SK-N-DZ (cell line): ENCODE data around the genes FAM111A and MS4A4E.

GRCh38 chr11:58957812-58958566 is 18.7 kb downstream of the GLYATL1 start:
RAMPAGE:
- cytosol, long total RNA, result no peak
- nucleus, long total RNA, result no peak

GRCh38 chr11:59142409-59143815 is at the start of gene FAM111A:
Gene FAM111A, plus strand, starts transcription at chr11:59142856.
RAMPAGE:
- cytosol, long total RNA, result no peak
- nucleus, long total RNA, result no peak

DNA sequence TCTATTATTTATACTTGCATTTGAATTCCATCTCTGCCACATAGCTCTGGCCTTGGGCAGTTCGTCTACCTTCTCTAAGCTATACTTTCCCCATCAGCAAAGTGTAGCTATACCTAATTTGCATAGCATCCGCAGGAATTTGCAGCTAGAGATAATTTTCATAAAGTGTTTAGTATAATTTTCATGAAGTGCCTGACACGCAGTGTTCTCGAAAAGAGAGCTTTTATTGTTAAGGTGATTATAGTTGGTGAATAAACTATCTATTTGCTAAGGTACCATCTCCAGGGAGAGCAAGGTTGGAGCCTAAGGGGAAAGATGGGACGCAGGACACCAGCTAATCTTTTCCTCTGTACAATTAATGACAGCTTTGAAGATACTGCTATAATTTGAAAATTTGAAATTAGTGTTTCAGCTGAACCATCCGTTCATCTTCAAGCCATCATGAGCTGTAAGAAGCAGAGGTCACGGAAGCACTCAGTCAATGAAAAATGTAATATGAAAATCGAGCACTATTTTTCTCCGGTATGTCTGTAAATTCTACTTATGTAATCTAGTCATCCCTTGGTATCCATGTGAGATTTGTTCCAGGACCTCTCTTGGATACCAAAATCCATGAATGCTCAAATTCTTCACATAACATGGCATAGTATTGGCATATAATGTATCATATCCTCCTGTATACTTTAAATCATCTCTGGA is 5.9 kb downstream of the FAM111A start:
RAMPAGE:
- cytosol, long total RNA, result no peak
- nucleus, long total RNA, result no peak

RAMPAGE:
- cytosol, long total RNA, result no peak
- nucleus, long total RNA, result no peak
Measured at GRCh38 chr11:59211920-59212705, 614 bp downstream of the MPEG1 start.

RAMPAGE:
- cytosol, long total RNA, result no peak
- nucleus, long total RNA, result no peak
Measured at GRCh38 chr11:59291092-59291519, 67.6 kb upstream of the OR5AN1 start.

RAMPAGE:
- cytosol, long total RNA, result no peak
- nucleus, long total RNA, result no peak
Measured at GRCh38 chr11:59550803-59551435, 39.6 kb downstream of the OR4D9 start.

GRCh38 chr11:59793105-59793693 is 17.4 kb downstream of the MRPL16 start:
RAMPAGE:
- cytosol, long total RNA, result no peak
- nucleus, long total RNA, result no peak

DNA sequence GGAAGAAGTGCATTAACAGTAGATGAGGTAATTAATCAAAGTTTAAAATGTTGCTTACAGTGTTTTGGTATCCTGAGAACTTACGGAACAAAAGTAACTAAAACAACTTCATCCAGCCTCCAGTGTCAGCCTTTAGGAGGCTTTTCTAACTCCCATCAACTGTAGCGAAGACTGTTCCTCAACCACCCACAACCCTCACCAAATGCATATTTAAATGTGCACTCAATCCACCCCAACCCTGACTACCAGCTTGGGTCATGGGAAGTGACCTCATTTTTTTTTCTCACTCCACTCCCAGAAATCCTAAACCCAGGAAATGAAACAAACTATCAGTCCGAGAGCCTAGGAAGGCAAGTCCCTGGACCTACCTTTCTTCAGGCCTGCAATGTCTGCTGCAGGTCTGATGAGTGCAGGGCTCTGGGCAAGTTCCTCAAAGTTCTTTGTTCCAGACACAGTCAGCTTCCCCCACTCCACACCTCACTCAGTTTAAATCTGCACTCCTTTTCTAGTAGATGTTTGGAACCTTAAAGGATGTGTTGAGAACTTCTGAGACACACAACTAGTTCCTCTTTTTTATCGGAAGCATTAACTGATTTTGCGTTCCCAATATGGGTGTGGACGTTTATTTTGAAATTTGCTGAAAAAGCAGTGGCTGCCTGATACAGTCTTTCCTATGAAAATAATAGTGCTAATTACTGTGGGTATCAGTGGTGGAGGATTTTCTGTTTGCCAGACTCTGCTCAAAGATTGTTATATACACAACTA is at the start of gene MS4A4E:
Gene MS4A4E, minus strand, starts transcription at position 548 of the 765 bp plus-strand sequence.
RAMPAGE:
- cytosol, long total RNA, result no peak
- nucleus, long total RNA, result no peak

RAMPAGE:
- cytosol, long total RNA, result no peak
- nucleus, long total RNA, result no peak
Measured at GRCh38 chr11:60310493-60311142, 16.4 kb upstream of the MS4A6E start.

GRCh38 chr11:60925260-60925855 is 1.1 kb downstream of the TMEM132A start:
RAMPAGE:
- cytosol, long total RNA, result no peak
- nucleus, long total RNA, result no peak

RAMPAGE:
- cytosol, long total RNA, result no peak
- nucleus, long total RNA, result no peak
Measured at GRCh38 chr11:60932565-60933237, 8.4 kb downstream of the TMEM132A start.

GRCh38 chr11:60934371-60934728 is 10.1 kb downstream of the TMEM132A start:
RAMPAGE:
- cytosol, long total RNA, result no peak
- nucleus, long total RNA, result no peak

GRCh38 chr11:60936220-60936897 is 12.1 kb downstream of the TMEM132A start:
RAMPAGE:
- cytosol, long total RNA, result no peak
- nucleus, long total RNA, result no peak

GRCh38 chr11:60953730-60954110 is 1.7 kb upstream of the SLC15A3 start:
RAMPAGE:
- cytosol, long total RNA, result no peak
- nucleus, long total RNA, result no peak

DNA sequence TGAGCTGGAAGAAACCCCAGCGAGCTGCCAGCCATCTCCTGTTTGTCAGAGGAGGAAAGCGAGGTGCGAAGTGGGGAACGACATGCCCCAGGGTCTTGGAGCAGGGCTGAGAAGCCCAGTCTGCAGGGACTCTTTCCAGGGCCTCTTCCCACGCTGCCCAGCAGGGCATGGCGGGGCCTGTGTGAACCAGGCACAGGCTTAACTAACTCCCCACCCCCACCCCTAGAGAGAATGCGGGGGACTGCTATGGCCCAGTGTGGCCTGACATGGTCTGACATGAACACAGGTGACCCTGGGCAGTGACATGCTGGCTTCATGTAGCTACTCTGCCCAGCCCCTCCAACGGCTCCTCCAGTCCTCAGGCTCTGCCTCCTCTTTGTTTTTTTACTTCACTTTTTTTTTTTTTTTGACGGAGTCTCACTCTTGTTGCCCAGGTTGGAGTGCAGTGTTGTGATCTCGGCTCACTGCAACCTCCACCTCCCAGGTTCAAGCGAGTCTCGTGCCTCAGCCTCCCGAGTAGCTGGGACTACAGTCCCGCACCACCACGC is 11.3 kb downstream of the CD6 start:
RAMPAGE:
- cytosol, long total RNA, result no peak
- nucleus, long total RNA, result no peak

GRCh38 chr11:61061673-61061952 is 40.7 kb upstream of the CD5 start:
RAMPAGE:
- cytosol, long total RNA, result no peak
- nucleus, long total RNA, result no peak

GRCh38 chr11:61066093-61066367 is 36.3 kb upstream of the CD5 start:
RAMPAGE:
- cytosol, long total RNA, result no peak
- nucleus, long total RNA, result no peak

RAMPAGE:
- cytosol, long total RNA, result no peak
- nucleus, long total RNA, result no peak
Measured at GRCh38 chr11:61083541-61084049, 18.7 kb upstream of the CD5 start.

RAMPAGE:
- cytosol, long total RNA, result no peak
- nucleus, long total RNA, result no peak
Measured at GRCh38 chr11:61127994-61128518, 25.8 kb downstream of the CD5 start.

DNA sequence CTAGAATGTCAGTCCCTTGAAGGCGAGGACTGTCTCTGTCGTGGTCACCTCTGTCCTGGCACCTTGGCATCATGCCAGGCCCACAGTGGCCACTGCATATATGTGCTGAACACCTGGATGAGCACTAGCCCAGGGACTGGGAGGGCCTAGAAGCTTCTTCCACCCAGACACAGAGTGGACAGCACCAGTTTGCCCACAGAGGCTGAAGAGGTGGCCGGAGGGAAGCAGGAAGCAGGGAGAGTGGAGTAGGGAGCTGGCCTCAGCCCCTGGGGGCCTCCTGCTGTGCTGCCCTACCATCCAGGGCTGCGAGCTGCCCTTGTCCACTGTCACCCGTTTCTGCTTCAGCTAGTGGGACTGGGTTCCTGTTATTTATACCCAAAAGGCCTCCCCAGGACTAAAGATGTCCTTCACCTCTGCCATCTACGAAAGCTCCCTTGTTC is 28.5 kb downstream of the VPS37C start:
RAMPAGE:
- cytosol, long total RNA, result no peak
- nucleus, long total RNA, result no peak